Hair follicular keratinocyte (primary cell): ENCODE data around the genes DNAJC6 and SGIP1.

DNA sequence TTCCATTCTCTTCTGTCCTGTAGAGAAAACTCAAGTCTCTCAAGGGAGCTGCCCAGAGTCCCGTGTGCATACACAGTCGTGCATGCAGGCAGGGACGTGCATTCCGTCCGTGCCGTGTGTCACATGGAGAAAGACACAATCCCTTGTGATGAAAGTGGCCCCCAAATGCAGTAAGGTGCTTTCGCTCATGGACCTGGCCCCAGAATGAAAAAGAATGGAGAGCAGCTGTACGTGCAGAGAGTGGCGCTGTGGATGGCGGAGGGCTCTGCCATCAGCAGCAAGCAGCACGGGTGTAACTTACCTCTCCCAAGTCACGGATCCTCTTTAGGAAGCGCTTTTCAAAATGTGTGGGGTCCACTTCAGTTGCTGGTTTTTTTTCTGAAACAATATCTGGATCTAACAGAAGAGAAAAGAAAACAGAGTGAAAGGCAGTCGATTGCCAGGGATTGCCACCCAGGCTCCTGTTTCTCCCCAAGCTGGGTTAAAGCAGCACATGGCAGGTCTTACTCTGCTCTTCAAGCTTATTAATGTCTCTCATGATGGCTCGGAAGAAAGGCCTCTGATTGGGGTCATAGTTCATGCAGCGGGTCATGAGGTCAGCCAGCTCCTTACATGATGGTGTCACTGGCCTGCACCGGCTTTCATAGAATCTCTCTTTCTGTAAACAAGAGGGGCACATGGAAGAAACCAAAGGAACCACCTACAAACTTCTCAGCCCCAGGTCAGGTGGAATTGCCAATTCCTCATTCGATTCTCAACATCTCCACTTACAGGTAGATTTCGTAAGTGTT is 96.3 kb downstream of the RAVER2 start:
- RAMPAGE, long total RNA, result no peak

DNA sequence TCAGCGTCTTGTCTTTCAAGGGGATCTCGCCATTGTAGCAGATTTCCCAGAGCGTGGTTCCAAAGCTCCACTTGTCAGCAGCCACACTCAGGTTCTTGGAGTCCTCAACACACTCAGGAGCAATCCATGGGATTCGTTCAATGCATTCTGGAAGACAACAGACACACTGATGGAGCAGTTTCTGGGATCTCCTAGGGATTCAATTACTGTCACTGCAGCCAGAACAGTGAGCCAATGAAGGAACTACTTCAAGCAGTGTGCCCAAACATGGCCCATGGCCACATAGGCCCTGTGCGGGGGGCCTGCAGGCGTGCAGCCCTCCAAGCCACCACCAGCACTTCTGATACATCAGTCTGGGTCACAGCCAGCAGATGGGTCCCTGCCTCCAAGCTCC is 99.2 kb downstream of the RAVER2 start:
- RAMPAGE, long total RNA, result no peak

- RAMPAGE, long total RNA, result no peak
Measured at GRCh38 chr1:64854343-64854996, 109.6 kb downstream of the RAVER2 start.

GRCh38 chr1:64877105-64877710 is 89.1 kb downstream of the JAK1 start:
- RAMPAGE, long total RNA, result no peak

DNA sequence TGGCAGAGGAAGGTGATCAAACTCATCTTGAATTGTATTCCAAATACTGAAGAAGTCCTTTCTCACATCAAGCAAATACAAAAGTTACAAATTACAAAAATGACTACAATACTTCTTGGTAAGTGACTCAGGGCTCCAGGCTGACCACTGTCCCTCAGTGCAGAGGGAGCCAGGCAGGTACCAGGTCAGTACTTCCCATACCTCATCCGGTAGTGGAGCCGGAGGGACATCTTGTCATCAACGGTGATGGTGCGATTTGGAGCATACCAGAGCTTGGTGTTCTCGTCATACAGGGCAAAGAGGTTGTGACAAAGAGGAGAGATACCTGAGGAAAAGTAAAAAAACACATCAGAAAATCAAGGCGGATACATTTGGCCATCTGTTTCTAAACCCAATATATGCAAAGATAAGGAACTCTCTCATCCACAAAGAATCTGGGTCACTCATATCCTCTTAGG is 87.5 kb downstream of the JAK1 start:
- RAMPAGE, long total RNA, result no peak

- RAMPAGE, long total RNA, result no peak
Measured at GRCh38 chr1:64894795-64895160, 71.6 kb downstream of the JAK1 start.

DNA sequence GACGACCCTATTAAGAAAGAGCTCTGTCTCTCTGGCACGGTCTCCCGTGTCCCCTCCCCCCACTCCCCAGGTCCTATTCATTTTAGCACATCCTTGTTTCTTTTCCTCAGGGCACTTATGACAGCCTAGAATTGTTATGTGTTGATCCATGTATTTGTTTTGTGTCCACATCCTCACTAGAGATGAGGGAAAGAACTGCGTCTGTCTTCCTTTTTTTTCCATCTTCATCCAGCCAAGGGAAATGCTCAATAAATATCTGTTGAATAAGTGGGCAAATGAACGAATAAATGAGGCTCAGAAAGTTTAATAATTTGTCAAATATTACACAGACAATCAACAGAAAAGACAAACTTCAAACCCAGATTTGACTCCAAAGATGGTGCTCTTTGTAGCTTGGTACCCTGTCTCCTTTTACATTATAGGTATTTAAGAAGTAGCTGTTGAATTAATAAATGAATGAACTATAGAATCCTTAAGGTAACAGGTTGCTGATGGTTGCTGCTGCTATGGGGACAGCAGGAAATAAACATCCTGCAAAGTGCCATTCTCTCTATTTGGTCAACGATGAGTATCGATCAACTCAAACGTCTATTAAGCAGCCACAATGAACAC is 39.1 kb downstream of the JAK1 start:
- RAMPAGE, long total RNA, result no peak

GRCh38 chr1:64960328-64961130 is 5.8 kb downstream of the JAK1 start:
- RAMPAGE, long total RNA, result no peak

DNA sequence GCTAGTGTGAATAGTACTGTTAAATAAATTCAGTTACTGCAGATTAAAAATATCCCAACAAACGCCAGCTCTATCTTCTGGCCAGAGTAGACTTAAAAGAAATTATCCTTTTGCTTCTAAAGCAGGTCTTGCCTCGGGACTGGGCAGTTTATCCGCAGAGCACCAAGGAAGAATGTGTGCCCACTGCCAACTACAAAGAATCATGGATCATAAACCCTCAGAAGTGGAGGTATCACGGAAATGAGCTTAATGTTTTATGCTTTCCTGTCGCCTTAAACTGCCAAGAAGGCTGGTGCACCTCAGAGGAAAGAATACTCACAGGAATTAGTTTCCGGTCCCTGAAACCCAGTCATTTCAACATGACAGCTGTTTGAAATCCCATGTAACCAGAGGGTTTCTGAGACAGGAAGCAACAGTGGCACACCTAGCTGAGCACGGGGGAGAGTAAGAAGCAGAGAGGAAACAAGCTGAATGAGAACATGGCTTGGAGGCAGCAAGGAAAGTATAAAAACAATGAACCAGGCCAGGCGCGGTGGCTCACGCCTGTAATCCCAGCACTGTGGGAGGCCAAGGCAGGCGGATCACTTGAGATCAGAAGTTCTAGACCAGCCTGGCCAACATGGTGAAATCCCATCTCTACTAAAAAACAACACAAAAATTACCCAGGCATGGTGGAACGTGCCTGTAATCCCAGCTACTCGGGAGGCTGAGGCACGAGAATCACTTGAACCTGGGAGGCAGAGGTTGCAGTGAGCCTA is 3.9 kb downstream of the JAK1 start:
- RAMPAGE, long total RNA, result no peak

GRCh38 chr1:64964864-64965447 is 1.4 kb downstream of the JAK1 start:
- RAMPAGE, long total RNA, result no peak

GRCh38 chr1:65057708-65058098 is 90.3 kb upstream of the AK4 start:
- RAMPAGE, long total RNA, result no peak

DNA sequence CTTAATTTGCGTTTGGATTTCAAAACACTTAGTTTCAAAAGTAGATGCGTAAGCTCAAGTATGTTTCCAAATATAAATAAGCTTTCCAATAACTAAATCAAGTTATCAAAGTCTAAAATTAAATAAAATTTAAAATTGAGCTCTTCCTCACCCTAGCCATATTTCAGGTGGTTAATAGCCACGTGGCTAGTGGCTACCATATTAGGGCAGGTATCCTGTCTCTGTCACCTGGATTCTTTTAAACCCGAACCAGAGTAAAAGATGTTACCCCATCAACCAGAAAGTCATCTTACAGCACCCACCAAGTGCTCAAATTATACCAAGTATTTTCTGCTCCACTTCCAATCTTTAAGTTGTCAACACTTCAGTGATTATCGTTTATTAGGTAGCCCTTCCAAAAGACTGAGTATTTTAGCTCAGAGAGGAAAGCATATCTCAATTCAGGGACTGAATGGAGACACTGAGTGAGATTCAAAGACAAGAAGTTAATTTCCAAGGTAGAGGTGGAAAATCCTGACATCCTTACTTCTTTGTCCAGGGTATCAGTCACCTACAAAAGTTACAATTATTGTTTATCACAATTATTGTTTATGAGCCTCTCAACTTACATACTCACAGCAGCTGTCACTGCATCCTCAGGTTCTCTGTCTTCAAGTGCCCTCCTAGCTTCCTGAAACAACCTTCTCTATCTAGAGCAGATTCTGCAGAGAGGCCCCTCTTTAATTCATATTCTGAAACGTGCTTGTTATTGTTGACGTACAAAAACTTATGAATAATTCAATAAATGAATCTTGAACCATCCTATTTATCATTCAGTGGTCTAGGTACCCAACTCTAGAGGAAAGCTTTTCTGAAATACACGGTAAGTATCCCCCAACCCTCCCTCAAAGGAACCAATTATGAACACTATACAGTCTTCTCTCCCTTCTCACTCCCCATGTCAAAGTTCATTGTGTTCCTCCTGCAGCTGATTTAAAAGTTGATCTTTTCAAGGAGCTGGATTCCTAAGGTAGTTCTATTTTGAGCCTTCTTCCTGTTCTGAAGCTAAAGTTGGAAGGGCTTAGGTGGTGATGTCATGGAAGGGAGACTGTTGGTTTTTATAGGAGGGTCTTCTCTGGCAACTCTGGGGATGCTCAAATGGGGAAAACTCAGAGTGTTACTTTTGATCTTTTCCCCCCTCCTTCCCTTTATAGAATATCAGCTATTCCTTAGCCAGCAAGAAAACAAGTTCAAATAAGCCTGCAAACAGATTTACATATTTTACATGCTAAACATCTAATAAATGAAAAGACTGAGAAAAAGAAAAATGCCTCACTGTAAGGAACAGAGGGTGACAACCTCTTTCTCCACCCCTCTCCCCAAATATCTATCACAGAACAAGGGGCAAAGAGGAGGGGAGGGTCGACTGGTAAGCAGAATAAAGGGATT is 83.4 kb upstream of the AK4 start:
- RAMPAGE, long total RNA, result no peak

DNA sequence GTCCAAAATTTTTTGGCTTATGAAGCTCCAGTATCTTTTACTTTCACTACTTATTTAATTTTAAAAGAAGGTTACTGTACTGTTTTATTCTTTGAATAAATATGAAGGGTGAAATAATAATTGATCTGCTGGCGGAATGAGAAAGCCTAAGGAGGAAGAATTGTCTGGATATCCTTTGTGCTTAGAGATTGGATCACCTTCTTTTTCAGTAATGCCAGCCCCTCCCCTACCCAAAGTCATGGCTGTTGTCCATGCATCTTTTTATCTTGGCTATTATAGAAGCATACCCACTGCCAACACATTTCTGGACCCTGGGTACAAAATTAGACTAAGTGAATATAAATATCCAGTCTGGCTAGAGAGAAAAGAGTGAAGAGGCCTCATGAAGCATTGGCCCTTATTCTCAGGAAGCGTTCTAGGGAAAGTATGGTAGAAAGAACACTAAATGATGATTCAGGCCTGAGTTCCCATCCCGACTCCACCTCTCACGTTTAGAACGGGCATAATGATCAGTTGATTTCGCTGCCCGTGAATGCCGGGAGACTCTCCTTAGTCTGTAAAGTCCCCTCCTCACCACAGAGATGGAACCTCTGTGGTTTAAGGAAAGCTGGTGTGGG is 28.1 kb downstream of the AK4 start:
- RAMPAGE, long total RNA, result no peak

- RAMPAGE, long total RNA, result no peak
Measured at GRCh38 chr1:65309091-65309790, at the start of gene DNAJC6. Gene DNAJC6 (plus strand): TSS chr1:65309543.

- RAMPAGE, long total RNA, result no peak
Measured at GRCh38 chr1:65691868-65692302, 100.8 kb upstream of the PDE4B start.

DNA sequence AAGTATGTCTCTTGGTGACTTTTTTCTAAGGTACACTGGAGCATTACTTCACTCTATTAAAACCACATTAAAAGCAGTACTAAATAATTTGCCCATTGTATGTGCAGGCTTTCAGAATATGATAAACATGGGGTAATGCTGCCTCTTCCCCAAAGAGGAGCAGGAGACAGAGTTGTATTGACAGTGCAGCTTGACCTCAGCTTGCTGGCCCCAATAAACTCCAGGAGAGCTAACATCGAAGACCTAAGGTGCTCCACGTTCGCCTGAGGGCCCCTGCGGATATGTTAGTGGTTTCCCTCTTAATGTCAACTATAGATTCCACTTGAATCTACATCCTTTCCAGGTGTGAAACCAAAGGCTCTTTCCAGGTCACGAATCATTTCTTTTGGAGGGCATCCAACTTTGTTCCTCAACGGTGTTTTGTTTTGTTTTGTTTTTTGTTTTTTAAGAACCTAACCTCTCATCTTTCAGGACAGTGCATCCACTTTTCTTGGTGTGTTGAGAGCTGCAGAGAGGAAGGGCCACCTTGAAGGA is 267.7 kb upstream of the SGIP1 start:
- RAMPAGE, long total RNA, result no peak

- RAMPAGE, long total RNA, result no peak
Measured at GRCh38 chr1:66350016-66350731, 183.8 kb upstream of the SGIP1 start.

GRCh38 chr1:66533773-66534397 is at the start of gene SGIP1:
Gene SGIP1 (plus strand): TSS chr1:66534153.
- RAMPAGE, long total RNA, result no peak

- RAMPAGE, long total RNA, result no peak
Measured at GRCh38 chr1:66563443-66563869, 29.5 kb downstream of the SGIP1 start.

- RAMPAGE, long total RNA, result no peak
Measured at GRCh38 chr1:66987250-66988067, 62.7 kb downstream of the MIER1 start.